Pulmonary artery (tissue), 1 donor: ENCODE data around the genes INSRR, PEAR1, FCRL5, FCRL4, FCRL1, OR6Y1 and OR6K2.

- PRO-cap: no peak
Observed at GRCh38 chr1:156852143-156852681, 6.7 kb downstream of the INSRR start.

- PRO-cap: no peak
Observed at GRCh38 chr1:156858321-156859612, at the start of gene INSRR. Gene INSRR (minus strand): TSS chr1:156859117.

DNA sequence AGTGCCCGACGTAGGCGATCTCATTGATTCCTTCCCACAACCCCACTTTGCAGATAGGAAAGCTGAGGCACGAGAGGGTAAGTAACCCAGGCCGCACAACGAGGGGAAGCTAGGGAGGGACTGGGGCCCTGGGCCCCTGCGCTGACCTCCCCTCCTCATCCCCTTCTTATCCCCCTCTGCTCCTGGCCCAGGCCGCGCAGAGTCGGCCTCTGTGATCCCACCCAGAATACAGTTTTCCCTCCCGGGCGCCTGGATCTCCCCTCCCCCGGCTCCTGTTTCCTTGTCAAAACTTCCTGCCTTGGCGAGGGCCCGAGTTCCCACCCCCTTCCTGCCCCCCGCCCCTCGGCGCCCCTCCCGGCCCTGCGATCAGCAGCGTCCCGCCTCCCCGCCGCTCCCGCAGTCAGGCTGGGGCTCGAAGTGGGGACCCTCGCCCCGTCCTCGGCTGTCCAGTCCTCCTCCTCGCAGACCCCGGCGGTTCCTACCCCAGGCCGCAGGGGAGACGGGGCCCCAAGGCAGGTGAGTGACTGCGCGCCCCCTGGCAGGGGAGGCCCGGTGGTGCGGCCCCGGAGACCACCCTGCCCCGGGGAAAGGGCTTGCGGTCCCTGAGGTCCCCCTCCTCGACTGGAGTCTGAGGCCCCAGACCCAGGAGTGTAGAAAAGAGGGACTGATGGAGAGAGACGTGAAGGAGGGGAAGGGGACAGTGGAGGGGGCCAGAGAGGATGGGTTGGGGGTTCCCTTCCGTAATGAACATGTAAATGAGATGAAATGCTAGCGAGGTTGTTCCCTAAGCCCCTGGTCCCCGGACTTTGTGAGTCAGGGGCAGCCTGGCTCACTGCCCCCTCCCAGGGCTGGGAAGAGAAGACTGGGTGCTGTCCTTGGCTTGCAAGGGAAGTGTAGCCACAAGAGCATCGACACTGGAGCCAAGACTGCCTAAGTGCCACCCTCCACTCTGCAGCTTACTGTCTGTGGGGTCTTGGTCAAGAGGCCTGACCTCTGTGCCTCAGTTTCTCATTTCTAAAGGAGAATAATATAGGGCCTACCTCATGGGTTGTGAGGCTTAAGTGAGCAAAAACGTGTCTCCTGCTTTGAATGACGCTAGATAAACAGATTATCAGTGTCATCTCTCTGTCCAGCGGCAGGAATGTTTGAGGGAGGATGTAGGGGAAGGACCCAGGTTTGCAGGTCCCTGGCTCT lies at the start of gene PEAR1:
Gene PEAR1, plus strand, starts transcription at position 397 of the 1,194 bp plus-strand sequence.
- PRO-cap: bidirectional peak, plus-strand start at position 399 of the sequence, minus-strand start at position 274 of the sequence

GRCh38 chr1:156897149-156897719 lies 3.7 kb downstream of the PEAR1 start:
- PRO-cap: no peak

- PRO-cap: no peak
Observed at GRCh38 chr1:156935362-156935865, 15.0 kb downstream of the LRRC71 start.

DNA sequence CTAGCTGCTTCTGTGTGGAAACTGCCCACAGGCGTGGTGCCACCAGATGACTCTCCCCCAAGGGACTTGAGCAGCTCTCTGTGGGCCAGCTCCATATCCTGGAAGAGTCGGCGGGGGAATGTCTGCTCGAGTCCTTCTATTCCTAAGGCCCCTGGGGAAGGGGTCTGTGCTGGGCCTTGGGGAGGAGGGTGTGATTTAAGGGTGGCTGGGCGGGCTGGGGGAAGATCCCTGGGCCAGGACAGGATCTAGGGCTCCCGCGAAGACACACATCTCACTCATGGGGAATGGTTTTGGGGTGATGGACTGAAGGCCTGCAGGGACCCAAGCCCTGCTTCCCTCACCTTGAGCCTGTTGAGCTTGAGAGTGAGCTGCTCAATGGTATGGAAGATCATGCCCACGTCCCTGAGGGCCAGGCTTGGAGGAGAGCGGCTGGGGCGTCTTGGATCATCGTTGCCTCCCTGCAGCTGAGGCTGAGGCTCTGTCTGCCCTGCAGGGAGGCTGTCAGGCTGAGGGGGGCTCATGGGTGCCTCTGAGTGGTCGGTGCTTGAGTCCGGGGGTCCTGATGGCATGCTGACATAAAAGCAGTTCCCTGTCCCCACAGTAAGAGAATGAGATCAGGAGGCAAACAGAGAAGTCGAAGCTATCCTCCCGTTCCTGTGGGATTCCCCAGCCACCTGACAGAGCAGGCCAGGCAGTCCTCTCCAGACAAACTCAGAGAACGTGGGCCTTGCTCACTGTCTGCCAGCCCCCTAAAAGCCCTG lies 16.7 kb downstream of the LRRC71 start:
- PRO-cap: no peak

GRCh38 chr1:157033109-157033510 lies 12.4 kb downstream of the ARHGEF11 start:
- PRO-cap: no peak

- PRO-cap: no peak
Observed at GRCh38 chr1:157155542-157156520, 17.6 kb upstream of the ETV3 start.

DNA sequence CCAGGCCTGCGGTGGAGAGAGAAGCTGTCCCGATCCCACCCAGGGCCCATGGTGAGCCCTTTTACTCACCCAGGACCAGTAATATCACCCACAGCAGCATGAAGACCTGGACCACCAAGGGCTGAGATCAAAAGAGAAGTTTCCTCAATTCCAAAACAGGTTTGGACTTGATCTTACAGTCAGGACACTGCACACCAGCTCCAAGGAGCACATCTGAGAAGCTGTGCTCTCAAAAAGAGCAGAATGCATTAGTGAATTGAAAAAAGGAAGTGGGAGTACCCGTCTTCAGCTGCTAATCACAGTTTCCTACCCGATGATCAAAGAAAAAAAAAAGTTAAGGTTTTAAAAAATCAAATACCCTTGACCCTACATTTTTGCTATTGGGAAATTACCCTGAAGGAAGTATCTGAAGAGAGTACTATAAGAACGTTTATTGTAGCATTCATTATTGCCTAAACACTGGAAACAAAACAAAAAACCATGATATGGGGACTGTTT lies at the start of gene FCRL5:
Gene FCRL5, minus strand, starts transcription at position 253 of the 498 bp plus-strand sequence.
- PRO-cap: no peak

GRCh38 chr1:157566403-157567019 lies 14.2 kb upstream of the FCRL5 start:
- PRO-cap: no peak

DNA sequence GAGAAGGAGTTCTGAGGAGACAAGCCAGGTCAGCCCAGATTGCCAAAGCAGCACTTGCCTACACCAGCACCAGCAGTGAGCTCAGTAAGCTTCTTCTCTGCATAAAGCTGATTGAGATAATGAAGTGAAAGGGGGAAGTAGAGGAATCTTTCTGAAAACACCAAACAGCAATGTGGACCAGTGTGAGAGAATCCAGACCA lies at the start of gene FCRL4:
Gene FCRL4, minus strand, starts transcription at position 121 of the 200 bp plus-strand sequence.
- PRO-cap: no peak

- PRO-cap: no peak
Observed at GRCh38 chr1:157819968-157820262, at the start of gene FCRL1. Gene FCRL1 (minus strand): TSS chr1:157820120.

DNA sequence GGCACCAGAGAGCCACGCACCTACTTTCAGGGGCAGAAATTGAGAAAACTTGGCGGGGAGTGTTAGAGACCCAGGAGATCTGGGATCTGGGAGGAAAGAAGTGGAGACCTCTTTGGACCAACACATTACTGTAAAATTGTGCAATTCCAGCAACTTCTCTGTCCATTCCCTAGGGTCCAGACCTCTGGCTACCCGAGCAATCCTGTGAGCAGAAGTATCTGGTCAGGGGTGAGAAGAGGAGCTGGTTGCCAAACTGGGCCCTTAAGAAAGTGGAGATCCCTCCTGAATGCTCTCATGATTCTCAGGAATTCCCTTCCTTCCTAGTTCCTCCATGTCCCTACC lies 1.3 kb upstream of the KIRREL1 start:
- PRO-cap: no peak

GRCh38 chr1:157994178-157995095 lies 992 bp downstream of the KIRREL1 start:
- PRO-cap: no peak

DNA sequence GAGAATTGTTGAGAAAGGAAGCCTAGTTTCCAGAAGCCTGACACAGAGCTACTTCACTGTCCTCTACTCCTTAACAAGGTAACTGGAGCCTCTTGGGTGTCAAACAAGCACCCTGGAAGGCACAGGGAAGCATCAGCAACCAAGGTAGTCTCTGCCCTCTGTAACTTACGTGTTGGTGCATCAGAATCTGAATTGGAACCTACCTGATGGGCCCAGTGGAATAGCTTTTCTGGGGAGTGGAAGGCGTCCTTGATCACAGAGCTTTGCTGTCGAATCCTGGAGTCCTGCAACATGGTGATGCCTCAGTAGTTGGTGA lies 30.7 kb downstream of the SMIM42 start:
- PRO-cap: no peak

GRCh38 chr1:158182774-158183355 lies 2.2 kb downstream of the CD1D start:
- PRO-cap: no peak

DNA sequence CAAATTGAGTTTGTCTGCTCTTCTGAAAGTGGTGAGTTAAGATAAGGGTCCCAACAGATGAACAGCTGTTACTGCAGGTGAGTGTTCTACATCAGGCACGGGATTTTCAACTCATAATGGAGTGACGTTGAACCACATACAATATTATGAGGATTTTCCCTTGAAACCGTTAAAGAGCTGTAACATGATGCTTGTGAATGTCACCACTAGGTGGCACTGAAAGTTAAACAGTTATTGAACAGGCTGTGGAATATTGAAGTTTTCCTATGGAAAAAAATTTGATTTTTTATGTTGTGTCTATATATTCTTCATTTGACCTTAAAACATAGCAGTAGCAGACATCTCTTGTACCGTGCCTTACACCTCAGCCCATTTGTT lies 23.1 kb downstream of the CD1D start:
- PRO-cap: no peak

- PRO-cap: no peak
Observed at GRCh38 chr1:158554282-158554838, at the start of gene OR6Y1. Gene OR6Y1 (minus strand): TSS chr1:158554405.

GRCh38 chr1:158700593-158701039 lies at the start of gene OR6K2:
Gene OR6K2 (minus strand): TSS chr1:158700652.
- PRO-cap: no peak

DNA sequence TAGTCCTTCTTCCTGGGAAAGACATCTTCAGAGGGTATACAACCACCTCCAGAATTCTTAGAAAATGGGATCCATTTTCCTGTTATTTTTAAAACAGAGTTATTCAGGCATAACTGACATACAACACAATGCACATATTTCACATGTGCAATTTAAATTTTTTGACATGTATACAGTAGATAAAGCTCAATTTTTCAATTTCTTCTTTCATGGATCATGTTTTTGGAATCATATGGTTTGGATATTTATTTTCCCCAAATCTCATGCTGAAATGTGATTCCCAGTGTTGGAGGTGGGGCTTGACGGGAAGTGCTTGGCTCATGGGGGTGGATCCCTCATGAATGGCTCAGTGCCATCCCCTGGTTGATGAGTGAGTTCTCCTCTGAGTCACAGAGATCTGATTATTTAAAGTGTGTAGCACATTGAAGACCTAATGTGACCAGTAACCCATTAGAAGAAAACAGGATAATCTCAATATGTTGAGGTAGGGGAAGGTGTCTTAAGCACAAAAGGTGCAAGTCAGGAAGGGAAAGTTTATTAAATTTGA lies 2.0 kb downstream of the PYDC5 start:
- PRO-cap: no peak